Metastatic Liver Carcinoma in the Lung (tissue), 2 donors: ENCODE measurements around a stretch of chr17.

DNA sequence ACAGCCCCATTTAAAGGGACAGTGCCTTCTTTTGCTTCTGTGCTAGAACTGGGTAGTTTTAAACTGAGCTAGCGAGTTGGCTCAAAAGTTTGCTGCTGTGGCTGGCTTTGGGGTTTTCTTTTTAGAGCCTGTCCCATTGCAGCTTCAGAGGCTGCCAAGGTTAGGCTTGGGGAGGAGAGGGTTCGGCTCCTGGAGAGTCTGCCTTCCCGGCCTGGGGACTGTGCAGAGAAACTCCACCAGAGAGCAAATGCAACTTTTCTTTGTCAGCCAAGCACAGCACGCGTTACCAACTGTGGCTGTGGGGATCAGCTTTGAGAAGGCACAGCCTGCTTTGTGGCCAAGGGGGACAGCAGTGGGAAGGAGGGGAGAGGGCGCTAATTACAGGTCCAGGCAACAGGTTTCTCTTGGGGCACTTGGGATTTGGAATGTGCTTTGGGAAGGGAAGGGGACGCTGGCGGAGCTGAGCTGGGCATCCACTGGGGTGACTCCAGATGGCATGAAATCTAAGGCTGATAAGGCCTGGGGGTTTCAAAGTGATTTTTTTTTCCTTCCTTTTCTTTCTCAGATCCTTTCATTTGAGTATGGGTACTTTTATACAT lies 2.2 kb downstream of the MSI2 start:
- PRO-cap, 2 experiments: no peak in any of the 2 experiments

DNA sequence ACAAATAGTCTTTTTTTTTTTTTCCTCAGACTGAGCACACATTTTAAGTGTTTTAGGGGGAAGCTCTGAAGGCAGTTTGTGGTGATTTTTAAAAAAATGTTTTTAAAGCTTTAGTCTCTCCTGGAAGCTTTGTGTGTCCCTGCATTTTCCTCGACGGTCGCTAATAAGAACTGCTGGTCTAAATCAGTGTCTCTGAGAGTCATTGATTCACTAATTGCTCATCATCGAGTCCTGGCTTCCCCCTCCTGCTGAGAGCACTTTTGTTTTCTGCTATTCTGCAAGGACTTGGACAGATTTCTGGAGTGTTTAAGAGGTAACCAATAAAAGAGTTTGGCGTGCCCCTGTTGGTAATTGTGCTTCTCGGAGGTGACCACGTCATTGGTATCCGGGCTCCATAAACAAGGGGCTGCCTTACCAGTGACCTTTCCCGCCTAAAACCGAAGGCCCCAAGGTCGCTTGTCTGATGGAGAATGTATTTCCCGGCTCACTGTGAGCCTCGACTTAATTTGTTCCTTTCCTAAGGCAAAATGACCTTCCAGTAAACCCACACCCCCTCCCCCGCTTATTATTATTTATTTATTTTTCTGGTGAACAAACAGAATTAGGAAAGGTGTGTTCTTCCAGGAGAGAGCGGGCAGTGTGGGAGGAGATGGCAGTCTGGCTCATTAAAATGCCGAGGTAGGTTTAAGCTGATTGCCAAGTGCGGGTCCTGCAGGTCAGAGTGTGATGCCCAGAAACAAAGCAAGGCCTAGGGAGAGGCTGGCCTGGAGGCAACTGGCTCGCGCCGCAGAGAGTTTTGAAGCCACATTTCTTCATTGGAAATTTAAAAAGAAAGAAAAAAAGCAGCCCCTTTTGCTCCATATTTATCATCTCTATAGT lies 30.1 kb downstream of the MSI2 start:
- PRO-cap, 2 experiments: no peak in any of the 2 experiments

DNA sequence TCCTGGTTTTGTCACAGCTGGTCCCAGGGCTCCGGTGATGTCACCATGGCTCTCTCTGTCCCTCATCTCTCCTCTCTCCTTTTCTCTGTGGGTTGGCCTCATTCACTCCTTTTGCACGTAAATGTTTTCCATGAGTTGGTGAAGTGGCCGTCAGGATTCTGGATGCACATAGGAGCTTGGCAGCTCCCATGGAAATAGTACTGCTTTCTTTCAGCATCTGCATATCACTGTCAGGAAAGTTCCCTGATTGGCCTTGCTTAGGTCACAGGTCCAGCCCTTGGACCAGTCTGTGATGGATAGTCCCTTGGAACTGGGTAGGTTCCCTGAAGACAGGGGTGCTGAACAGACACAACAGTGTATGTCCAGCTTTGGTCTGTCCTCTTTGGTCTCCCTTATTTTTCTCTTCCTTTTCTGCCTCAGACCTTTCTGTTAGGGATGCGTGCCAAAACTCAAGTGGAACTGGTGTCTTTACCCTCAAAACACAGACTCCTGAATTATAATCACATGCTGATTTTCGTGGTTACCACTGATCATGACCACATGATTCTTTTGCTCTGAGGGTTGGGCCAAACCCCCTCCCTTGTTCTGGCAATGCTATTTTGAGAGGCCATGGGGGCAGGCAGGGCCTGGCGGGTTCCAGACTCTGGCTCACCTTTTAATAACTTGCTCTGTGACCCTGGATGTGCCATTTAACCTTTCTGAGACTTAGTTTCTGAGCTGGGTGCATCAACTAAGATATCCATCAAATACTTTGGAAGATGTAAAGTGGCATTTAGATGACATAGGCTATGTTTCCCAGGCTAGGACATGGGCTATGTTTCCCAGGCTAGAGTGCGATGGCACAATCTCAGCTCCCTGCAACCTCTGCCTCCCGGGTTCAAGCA lies 99.0 kb downstream of the MSI2 start:
- PRO-cap, 2 experiments: no peak in any of the 2 experiments

DNA sequence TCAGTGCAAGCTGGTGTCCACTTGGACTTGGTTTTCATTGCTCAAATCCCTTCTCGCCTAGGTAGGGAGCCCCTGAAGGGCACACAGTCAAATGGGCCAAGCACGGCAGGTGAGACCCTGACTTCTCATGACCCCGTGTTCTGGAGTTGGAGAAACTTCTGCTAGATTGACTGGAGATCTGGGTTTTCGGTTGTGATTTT lies 120.0 kb downstream of the MSI2 start:
- PRO-cap, 2 experiments: no peak in any of the 2 experiments

DNA sequence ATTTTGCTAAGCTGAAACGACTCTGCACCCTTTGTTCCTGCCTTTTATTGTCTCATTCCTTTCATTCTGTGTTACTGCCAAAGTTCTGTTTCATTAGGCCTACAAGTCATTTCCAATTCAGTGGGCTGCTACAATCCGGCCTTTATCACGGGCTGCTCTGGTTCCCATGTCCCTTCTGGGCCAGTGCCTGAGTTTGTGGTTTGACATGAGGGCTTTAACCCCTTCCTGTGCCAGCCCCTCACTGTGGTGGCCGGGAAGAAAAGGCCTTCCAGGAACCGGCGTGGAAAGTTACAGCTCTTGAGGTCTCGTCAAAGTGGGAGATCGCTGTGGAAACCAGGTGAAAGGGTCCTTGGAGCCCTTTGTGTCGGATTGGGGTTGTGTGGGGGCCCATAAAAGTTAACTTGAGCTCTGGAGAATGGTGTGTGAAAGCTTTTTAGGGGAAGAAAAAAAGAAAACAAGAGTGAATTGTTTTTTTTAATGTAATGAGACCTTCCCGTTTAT lies 150.4 kb downstream of the MSI2 start:
- PRO-cap, 2 experiments: no peak in any of the 2 experiments

- PRO-cap, 2 experiments: no peak in any of the 2 experiments
Observed at GRCh38 chr17:57407204-57407854, 151.0 kb downstream of the MSI2 start.

GRCh38 chr17:57435686-57436473 lies 179.6 kb downstream of the MSI2 start:
- PRO-cap, 2 experiments: no peak in any of the 2 experiments

DNA sequence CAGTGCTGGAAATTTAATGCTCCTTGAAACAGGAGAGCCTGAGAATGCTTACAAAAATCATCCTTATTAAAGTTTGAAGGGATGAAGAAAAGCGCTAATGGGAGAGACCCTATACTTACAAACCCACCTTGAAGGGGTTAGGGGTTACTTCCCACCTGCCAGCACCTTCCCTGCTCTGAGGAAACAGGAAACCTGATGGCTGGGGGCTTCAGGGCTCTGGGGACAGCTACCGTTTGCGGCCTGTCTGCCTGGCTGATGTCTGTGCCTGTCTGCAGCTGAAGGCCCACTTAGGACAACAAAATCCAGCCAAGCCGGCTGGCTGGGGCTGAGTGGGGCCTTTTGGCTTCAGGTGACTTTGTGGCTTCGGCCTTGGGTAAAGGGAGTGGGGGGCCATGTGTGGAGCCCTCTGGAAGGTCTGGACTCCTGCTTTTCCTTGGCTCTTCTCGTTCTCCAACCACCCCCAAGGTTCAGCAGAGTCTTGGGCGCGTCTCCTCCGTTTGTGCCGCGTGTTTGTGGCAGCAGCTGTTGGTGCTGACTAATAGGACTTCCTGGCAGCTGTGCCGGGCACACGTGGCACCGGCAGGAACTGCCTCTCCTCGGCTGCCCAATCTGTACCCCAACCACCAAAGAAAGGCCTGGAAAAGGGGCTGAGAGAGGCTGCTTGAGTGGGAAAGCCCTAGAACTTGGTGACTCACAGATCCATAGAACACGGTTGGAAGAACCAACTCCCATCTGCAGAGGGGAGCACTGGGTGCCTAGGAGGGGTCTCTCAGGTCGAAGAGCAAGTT lies 186.7 kb downstream of the MSI2 start:
- PRO-cap, 2 experiments: no peak in any of the 2 experiments

DNA sequence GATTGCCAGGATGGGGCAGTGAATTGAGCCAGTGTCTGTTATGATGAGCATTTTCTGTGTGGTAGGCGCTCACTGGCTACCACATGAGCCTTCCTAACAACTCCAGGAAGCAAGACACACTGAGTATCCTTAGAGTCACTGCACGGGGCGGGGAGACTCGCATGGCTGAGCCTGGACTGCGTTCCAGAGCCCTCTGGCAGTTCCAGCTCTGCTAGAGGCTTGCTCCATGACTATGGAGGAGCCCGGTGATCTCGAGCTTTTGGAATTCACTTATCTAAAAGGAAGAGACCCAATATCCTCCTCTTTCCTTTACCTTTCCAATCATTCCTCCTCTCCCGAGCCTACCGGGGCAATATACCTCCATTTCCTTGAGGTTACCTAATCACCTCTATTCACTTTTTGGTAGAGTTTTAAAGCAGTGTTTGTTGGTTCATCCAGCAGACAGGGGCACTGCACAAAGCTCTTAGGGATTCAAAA lies 225.8 kb downstream of the CCDC182 start:
- PRO-cap, 2 experiments: no peak in any of the 2 experiments

DNA sequence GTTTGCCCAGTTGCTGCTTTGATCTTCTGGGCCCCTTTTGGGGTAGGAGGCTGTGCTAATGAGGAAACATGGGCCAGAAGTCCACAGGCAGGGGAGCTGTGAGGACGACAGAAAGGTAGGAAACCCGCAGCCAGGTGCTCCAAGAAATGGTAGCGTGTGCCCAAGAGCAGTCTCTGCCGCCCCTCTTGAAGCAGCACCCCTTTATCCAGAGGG lies 183.6 kb downstream of the CCDC182 start:
- PRO-cap, 2 experiments: no peak in any of the 2 experiments

DNA sequence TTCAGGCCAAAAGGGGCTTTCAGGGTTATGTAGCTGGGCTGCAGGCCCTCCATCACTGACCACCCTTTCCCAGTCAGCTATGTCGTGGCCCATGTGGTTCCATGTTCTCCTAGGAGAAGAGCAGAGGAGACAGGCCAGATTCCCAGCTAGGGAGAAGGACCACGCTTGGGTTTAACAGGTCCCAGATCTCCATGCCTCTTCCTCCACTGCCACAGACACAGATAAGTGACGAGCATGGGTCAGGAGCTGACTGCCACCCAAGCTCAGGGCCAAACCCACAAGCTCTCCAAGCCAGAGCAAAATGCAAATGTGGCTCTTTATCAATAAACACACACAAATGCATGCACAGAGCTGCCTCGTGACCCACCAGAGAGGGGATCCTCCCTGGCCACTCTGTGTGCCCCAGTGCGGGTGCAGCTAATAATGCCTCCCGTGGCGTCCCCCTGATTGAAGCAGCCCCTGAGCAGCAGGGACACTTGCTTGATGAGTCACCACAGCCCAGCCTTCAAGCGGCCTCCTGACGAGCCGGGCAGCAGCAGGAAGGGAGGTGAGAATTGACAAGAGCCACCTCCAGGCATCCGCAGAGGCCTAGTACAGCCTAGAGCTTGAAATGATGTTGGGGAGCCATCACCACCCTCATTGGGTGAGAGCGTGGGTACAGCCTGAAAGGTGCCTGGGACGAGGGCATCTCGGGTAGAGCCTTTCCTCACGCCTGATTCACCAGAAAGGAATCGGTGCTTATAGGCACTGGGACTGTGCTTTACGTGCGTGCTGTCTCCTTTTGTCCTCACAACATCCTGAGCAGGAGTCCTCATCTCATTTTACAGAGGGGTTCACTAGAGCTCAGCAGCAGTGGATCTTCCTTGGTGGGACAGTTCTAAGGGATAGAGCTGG lies 143.8 kb downstream of the CCDC182 start:
- PRO-cap, 2 experiments: no peak in any of the 2 experiments

- PRO-cap, 2 experiments: no peak in any of the 2 experiments
Observed at GRCh38 chr17:57603967-57604430, 141.1 kb downstream of the CCDC182 start.

- PRO-cap, 2 experiments: no peak in any of the 2 experiments
Observed at GRCh38 chr17:57604527-57606018, 140.0 kb downstream of the CCDC182 start.

GRCh38 chr17:57662439-57662706 lies 82.7 kb downstream of the CCDC182 start:
- PRO-cap, 2 experiments: no peak in any of the 2 experiments

GRCh38 chr17:57680602-57681889 lies 64.1 kb downstream of the CCDC182 start:
- PRO-cap, 2 experiments: no peak in any of the 2 experiments

- PRO-cap, 2 experiments: no peak in any of the 2 experiments
Observed at GRCh38 chr17:57839294-57839927, 10.4 kb downstream of the MRPS23 start.

GRCh38 chr17:57861805-57862854 lies 12.3 kb upstream of the MRPS23 start:
- PRO-cap, 2 experiments: peak in 1 of 2 experiments; most common minus-strand start chr17:57862115 (in 1)

GRCh38 chr17:57866915-57867579 lies 17.2 kb upstream of the MRPS23 start:
- PRO-cap, 2 experiments: no peak in any of the 2 experiments

- PRO-cap, 2 experiments: no peak in any of the 2 experiments
Observed at GRCh38 chr17:57876224-57876732, 26.4 kb upstream of the MRPS23 start.

- PRO-cap, 2 experiments: no peak in any of the 2 experiments
Observed at GRCh38 chr17:57898590-57899421, 49.0 kb upstream of the MRPS23 start.